Measurements from ENCODE around the genes FCSK, HYDIN, AP1G1 and DHX38.

DNA sequence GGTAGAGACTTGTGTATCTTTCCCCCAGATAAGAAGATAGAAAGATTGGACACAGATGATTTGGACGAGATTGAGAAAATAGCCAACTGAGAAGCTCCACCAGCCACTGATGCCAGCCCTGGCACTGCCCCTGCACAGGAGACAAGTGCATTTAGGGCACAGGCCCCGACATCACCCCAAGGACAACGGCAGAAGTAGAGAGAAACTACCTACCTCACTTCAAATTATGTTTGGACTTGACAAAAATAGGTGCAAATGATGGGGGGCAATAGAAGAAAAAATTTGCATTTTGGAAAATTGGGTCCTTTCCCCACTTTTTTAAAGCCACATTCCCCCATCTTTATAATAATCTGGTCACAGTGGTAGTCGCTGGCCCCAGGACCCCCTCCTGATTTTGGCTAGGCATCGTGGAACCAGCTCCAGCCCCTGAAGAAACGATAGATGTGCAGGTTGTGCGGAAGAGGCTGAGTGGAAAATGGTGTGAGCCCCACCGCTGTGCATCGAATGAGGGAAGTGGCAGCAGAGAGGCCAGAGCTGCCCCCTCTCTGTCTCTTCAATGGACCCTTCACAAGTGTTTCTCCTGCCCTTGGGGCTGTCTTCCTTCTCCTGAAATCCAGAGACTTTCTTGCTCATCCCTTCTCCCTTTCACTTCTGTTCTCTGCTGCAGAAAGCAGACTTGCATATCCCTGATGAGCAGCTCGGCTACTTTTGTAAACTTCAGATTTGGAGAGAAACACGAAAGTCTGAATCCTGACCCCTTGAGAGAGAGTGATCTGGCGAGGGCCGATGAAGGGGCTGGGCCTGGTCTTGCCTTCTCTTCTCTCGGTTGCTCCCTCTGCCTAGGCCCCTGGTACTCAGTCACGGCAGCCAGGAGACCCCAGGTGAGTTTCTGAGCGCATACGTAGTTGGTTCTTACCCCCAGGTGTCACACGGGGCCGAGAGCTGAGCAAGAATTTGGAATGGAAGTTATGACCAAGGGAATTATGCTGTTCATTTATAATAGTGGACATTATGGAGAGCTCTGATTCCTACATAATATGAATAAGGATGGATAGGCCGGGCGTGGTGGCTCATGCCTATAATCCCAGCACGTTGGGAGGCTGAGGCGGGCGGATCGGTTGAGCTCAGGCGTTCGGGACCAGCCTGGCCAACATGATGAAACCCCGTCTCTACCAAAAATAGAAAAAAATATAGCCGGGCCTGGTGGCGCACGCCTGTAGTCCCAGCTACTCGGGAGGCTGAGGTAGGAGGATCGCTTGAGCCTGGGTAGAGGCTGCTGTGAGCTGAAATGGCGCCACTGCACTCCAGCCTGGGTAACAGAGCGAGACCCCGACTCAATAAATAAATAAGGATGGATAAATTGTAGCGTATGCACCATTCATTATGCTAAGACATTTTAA lies 25.7 kb downstream of the DDX19A start:
- RRBS = no CpG with 5 or more reads among the region's 37 CpGs

DNA sequence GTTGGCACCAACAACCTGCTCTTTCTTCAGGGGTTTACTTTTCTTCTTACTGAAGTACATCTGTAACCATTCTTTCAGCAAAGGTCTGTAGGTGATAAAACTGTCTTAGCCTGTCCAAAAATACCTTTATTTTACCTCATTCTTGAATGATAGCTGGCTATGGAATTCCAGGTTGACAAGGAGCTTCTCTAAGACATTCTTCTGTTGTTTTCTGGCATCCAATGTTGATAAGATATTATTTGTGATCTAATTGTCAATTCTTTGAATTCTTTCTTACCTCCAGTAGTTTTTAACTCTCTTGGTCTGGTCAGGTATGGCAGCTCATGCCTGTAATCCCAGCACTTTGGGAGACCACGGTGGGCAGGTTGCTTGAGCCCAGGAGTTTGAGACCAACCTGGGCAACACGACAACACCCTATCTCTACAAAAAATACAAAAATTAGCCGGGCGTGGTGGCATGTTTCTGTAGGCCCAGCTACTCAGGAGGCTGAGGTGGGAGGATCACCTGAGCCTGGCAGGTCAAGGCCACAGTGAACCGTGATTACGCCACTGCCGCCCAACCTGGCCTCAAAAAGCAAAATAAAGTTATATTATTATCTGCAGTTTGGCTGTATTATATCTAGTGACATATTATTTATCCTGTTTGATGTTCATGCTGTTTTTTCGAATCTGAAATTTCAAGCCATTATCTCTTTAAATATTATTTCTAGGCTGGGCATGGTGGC lies 26.7 kb downstream of the ST3GAL2 start:
- RRBS = no CpG with 5 or more reads among the region's 8 CpGs

- RRBS = no CpG with 5 or more reads among the region's 19 CpGs
Observed at GRCh38 chr16:70416800-70417820, 21.8 kb downstream of the ST3GAL2 start.

- RRBS = 2% methylated on average over 48 of the region's 77 CpGs
Observed at GRCh38 chr16:70454005-70455117, at the start of gene FCSK. Gene FCSK, plus strand, starts transcription at chr16:70454595.

- RRBS = no CpG with 5 or more reads among the region's 15 CpGs
Observed at GRCh38 chr16:70681384-70682380, 4.2 kb downstream of the MTSS2 start.

DNA sequence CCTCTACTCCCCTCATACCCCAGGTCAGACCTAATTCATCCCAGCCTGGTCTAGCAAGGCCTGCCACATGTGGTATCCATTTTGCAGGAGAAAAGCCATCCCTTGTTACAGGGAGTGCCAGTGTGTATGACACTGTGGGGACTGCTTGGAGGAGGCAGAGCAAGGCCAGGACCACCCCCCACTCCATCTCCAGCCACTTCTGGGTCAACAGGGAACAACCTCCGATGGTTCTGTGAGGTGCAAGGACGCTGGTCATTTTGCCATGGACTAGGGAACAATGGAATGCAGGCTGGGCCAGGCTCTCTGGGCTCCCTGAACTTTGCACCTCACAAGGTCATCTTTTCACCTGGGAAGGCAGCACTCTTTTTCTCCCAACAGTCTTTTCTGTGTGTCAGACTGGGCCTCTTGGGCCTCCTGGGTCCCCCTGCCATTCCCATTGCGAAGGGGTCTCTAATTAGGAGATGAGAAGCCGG lies 38.3 kb upstream of the MTSS2 start:
- RRBS = no CpG with 5 or more reads among the region's 4 CpGs

DNA sequence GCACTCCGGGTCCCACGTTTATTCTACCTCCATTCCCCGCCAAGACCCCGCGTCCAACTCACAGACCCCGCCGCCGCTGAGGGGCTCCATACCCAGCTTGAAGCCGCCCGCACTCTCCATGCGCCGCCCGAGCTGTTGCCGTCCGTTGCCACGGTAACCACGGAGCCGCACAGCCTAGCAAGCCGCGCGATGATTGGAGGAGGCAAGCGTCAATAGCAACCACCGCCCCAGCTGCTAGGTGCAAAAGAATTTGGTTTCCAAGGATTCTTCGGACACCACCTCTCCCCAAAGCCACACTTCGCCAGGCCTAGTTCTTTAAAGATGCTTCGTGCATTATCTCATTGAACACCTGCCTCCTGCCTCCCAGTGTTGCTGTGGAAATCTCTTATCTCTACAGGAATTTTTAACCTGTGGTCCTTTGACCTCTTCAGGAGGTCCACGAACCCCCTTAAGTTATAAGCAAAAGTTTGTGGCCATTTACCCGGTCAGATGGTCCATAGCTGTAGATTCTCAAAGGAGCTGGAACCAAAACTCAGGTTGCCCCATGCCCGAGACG lies at the start of gene HYDIN:
Gene HYDIN (minus strand): TSS at position 155 of the 556 bp plus-strand sequence.
- RRBS = 10% methylated on average over 1 of the region's 30 CpGs

GRCh38 chr16:71348813-71349012 lies 9.8 kb upstream of the CALB2 start:
- RRBS = 74% methylated on average over 3 of the region's 8 CpGs

DNA sequence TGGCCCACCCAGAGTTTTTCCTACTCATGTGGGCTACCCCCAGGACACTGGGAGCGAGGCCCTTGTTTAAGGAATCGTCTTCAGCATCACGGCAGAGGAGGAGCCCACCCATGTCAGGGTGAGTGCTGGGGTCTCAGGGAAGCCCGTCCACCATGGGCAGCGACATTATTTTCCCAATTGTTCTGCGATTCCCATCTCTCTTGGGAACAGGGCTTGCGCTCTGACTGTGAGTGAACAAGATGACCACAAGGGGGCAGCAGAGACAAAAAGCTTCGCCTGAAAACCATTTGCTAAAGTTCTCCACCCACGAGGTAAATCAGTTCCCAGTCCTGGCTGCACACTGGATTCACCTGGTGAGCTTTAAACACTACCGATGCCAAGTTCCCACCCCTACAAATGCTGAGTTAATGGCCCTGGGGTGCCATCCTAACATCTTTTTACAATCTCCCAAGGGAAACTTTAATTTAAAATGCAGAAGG lies 29.2 kb downstream of the TLE7 start:
- RRBS = no CpG with 5 or more reads among the region's 10 CpGs

- RRBS = no CpG with 5 or more reads among the region's 1 CpG
Observed at GRCh38 chr16:71415620-71416090, 26.2 kb downstream of the TLE7 start.

GRCh38 chr16:71628686-71629173 lies 2.7 kb downstream of the MARVELD3 start:
- RRBS = no CpG with 5 or more reads among the region's 4 CpGs

GRCh38 chr16:71808580-71809231 lies at the start of gene AP1G1:
Gene AP1G1, minus strand, starts transcription at chr16:71808834.
- RRBS = 2% methylated on average over 11 of the region's 48 CpGs

- RRBS = no CpG with 5 or more reads among the region's 6 CpGs
Observed at GRCh38 chr16:71855787-71856629, 10.2 kb downstream of the ATXN1L start.

DNA sequence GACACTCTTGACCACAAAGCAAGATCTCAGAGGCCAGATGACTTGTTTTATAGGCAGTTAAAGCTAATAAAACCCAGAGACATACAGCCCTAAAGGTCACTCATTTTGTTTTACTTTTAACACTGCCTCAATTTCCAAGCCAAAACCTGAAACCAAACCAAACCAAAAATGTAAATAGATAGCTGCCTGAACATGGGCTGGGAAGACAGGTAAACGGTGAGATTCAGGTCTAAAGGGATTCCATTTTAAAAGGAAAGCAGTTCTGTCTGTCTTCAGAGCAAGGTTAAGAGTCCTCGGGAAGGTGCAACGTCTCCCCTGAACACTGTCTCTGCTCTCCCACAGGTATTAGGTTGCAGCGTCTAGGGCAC lies 1.2 kb downstream of the ZNF821 start:
- RRBS = no CpG with 5 or more reads among the region's 4 CpGs

DNA sequence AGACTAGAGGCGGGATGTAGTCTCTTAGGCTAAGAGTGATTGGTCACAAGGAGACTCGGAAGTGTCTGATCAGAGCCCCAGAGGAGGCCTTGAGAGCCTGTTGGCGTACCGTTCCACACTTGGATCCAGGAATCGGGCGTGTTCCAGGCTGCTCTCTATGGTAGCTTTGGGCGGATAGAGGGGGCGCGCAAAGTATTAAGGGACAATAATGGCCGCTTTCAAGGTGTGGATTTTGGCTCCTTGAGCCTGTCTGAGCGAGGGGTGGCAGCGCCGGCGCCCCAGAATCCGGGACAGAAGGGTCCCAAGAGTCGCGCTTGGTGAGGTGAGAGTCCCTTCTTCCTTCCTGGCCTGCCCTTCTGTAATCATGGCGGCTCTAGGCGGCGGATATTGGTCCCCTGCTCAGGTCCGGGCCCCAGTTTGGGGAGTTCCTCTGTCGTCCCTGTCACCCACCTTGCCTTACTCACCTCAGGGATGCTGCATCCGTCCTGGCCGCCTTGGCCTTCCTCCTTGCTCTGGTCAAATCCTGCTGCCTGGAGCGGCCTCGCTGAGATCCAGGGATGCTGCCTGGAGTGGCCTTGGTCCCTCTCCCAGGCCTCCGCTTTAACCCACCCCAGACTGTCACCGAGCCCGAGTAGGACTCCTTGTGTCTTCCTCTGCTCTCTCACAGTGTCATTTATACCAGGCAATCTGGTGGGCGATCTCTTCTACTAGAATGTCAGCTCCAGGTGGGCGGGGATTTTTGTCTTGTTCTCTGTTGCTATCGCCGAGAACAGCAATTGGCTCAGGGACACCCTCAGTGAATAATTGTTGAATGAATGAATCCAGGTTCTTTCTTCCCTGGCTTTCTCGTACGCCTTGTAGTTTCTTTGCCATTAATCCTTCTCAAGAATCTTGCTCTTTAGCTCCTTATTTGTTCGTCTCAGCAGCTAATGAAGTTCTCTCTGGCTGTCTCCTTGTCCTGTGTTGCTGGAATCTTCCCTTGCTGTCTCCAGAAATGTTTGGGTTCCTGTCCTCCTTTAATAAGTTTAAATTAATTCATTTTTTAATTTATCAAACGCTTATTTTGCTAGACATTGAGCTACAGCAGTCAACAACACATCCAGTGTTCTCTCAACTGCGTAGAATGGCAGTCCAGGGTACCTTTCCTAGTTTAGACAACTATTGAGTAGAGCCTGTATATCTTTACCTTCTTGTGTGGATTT lies at the start of gene DHX38:
Gene DHX38 (plus strand): TSS at position 118 of the 1,202 bp plus-strand sequence.
- RRBS = no CpG with 5 or more reads among the region's 38 CpGs

GRCh38 chr16:72108429-72108778 lies 14.8 kb downstream of the DHX38 start:
- RRBS = no CpG with 5 or more reads among the region's 8 CpGs

DNA sequence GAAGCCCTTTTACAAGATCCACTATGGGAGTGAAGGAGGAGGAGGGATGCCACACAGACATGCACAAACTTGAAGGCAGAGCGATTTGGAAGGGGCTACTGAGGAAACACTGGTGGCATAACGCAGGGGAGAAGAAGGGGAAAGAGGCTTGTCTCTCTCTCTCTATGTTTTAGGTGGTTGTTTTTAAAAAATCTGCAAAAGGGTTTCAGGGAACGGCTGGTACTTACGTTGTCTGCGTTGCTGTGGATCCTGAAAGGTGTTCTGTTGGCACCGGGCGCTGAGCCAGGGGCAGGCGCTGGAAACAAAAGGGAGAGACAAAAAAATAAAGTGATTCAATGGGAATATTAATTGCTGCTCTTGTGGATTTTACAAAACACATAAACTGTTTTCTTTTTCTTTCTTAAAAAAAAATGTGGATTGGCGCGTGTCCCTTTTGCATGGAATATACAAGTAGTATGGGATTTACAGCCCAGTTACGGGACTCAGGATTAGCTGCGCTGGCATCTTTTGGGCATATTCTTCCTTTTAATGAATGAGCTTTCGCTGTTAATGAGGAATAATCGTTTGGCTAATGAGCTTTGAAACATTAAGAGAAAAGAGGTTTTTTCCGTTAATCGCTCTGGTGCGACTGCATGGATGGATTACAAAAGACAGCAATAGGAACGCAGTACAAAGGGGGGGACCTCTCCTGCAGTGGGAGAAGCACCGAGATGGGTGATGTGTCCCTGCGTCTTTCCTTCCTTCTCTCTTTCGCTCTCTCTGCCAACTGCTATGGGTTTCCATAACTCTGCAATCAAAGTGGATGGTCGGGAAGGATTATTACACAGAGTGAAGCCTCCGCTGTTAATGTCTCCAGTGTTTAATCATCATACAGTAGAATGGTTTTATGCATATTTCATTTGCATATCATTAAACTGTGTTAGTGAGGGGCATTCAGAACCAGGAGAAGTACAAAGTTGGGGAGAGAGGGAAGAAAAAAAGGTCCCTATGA lies 255.5 kb upstream of the PMFBP1 start:
- RRBS = no CpG with 5 or more reads among the region's 23 CpGs

DNA sequence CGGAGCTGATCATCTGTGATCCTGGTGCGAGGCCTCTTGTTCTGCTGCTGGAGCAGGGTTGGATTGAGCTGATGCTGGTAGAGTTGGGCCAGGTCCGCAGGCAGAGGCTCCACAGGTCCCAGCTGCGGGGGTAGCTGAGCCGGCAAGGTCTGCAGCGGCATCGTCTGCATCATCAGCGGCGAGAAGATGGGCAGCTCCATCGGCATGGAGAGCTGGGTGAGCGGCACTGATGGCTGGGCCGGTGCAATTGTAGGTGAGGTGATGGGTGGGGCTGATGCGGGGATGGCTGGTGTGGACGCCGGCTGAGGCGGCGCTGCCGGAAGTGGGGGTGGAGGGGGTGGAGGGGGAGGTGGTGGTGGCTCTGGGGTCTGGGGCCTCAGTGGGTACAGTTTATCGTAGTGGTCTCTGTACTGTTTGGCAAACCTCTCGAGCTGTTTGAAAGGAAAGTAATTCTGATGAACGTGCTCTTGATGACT lies 251.7 kb downstream of the ZFHX3 start:
- RRBS = 95% methylated on average over 4 of the region's 21 CpGs

GRCh38 chr16:72796847-72797901 lies 250.8 kb downstream of the ZFHX3 start:
- RRBS = no CpG with 5 or more reads among the region's 13 CpGs

- RRBS = no CpG with 5 or more reads among the region's 16 CpGs
Observed at GRCh38 chr16:72847629-72848491, 200.1 kb downstream of the ZFHX3 start.